Ileum (tissue), 1 donor: ENCODE results near the genes MYBPC1, PMCH and ASCL1.

DNA sequence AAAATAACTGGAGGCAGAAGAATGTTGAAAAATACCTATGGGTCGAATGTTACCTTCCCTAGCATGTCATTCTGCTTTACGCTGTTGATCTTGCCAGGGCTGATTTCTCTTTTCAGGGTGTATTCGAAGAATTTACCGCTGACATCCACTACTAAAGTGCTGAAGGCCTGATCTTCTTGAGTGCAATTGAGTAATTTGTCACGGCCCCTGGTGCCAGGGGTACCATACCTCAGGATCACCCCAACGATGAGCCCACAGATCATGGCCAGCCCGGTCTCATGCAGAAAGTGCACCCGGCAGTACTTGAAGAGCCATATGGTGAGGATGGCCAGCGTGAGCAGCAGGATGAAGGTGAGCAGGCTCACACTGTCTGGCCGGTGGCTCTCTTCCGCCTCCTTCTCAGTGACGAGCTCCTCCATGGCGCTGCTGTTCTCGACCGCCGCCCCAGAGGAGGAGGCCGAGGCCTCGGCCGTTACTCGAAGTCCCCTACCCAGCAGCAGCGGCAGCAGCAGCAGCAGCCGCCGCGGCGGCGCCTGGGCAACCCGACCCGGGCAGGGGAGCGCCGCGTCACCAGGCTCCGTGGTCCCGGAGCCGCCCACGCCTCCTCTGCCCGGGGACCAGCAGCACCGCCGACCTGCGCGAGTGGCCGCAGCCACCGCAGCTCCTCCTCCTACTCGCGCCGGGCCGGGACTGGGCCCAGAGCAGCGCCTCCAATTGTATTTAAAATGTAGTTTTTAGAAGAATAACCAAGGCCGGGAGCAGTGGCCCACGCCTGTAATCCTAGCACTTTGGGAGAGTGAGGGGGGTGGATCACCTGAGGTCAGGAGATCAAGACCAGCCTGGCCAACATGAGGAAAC, 58.6 kb upstream of the TMPO start:
- PRO-cap = unidirectional peak, minus-strand start at position 650 of the sequence

DNA sequence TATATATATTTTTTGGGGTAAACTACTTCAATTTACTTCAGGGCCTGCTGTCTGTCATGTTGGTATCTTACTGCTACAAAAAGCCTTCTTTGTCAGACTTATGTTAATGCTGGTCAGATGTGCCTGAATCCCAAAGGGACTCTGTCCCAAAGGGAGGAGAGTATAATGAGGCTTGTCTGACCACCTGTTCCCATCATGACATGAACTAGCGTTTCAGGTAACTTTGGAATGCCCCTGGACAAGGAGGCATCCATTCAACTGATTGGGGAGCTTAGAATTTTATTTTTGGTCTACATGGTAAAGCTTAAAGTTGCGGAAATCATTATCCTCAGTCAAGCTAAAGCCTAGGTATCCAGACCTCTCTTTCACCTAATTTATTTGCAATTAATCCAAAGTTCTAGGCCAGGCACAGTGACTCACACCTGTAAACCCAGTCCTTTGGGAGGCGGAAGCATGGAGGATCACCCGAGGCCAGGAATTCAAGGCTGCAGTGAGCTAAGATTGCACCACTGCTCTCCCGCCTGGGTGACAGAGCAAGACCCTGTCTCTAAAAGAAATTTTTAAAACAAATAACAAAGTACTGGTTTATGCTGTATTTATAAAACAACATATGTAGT, 25.0 kb upstream of the TMPO start:
- PRO-cap = unidirectional peak, plus-strand start at position 443 of the sequence

GRCh38 chr12:98503745-98504603, 11.4 kb upstream of the TMPO start:
- PRO-cap = bidirectional peak, plus-strand start at chr12:98504006, minus-strand start at chr12:98503830; bidirectional peak, plus-strand start at chr12:98504291, minus-strand start at chr12:98504211

DNA sequence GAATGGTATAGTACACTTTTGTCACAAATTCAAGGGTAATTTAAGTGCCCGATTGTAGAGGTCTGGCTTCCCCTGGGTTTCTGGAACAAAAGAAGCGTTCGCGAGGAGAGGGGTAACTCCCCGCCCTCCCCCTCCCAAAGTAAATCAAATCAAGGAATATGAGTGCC, 526 bp upstream of the TMPO start:
- PRO-cap = no peak

DNA sequence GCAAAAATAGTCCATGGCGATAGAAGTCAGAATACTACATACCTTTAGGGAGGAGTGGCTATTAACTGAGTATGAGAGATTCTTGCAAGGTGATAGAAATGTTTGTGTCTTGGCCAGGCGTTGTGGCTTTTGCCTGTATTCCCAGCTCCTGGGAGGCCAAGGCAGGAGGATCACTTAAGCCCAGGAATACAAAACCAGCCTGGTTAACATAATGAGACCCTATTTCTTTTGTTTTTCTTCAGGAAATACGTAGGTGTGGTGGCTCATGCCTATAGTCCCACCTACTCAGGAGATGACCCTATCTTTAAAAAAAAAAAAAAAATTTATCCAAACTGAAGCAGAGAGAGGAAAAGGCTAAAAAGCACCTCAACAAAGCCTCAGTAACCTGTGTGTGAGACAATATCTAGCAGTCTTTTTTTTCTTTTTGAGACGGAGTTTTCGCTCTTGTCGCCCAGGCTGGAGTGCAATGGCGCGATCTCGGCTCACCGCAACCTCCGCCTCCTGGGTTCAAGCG, 38.1 kb downstream of the TMPO start:
- PRO-cap = no peak

GRCh38 chr12:98578801-98579379, 14.6 kb upstream of the SLC25A3 start:
- PRO-cap = bidirectional peak, plus-strand start at chr12:98579098, minus-strand start at chr12:98579017

DNA sequence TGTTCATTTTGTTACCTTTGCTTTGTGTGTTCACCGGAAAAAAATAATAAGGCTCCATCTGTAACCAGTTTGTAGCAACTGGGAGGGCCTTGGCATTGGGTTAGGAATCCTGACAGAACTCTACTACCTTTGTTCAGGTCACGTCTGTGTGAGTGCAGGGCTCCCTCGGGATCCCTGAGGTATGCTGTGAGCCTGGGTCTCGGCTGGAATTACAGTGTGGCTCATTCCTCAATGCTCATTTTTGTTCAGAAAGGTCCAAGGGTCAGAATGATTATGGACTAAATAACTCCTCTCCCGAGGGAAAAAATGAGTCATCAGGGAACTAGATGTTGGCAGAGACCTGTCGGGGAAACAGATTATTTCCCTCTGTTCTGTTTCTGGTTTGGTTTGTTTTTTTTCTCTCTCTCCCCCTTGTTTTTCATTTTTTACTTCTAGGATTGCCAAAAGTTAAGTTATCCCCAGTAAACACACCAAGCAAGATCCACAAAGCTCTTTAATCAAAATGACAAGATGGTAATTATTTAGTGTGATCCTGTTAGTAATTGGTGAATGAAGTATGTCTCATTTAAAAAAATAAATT, 157.9 kb downstream of the SLC5A8 start:
- PRO-cap = unidirectional peak, minus-strand start at position 216 of the sequence

DNA sequence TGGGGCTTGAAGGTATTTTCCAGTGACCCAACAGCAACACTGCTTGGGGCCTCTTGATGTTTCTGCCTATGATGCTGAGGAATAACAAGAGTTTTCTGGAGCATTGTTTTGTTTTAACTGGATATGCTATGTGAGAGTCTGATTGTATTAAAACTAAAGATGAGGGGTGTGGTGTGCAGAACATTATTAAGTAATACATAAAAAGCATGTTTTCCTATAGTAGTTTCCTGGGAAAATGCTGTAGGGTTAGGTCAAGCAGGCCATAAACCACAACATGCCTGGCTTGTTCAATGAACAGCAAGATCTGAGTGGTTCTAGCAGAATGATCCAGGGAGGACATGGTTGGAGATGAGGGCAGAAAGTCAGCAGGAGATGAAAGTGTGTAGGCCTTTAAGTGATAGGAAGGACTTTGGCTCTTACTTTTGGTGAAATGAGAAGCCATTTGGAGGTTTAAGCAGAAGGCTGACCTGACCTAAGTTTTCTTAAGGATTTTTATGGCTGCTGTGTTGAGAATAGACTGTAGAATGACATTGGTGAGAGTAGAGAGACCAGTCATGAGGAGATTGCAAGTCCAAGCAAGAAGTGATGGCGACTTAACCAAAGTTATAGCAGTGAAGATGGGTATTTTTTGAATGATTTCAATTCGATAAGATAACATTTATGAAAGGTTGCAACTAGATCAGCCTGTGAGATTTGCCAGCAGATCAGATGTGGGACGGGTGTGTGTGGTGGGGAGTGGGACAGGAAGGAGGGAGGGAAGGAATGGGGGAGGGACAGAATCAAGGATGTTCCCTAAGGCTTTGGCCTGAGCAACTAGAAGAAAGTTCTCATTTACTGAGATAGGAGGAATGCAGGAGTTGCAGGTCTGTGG, 33.3 kb downstream of the UTP20 start:
- PRO-cap = no peak

GRCh38 chr12:101594462-101595128, at the start of gene MYBPC1:
Gene MYBPC1 (plus strand): TSS chr12:101594971.
- PRO-cap = no peak

GRCh38 chr12:101697237-101697547, 248 bp upstream of the CHPT1 start:
- PRO-cap = bidirectional peak, plus-strand start at chr12:101697672, minus-strand start at chr12:101697461

DNA sequence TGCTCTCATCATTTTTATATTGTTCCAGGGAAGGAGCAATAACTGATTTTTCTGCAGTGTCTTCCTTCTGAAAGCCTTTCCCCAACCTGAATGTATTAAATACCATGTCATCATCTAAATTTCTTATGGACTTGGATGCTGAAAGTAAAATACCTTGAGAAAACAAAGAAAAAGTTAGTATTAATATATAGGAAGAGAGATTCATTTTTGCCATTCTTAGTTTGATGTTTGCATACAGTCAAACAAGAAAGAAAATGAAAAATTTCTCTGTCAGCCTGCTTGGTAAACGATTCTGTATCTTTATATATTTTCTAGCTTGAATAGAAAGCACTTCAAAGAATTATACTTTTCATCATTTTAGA, at the start of gene PMCH:
PMCH (minus strand) TSS at position 277 of the 362 bp plus-strand sequence.
- PRO-cap = no peak

DNA sequence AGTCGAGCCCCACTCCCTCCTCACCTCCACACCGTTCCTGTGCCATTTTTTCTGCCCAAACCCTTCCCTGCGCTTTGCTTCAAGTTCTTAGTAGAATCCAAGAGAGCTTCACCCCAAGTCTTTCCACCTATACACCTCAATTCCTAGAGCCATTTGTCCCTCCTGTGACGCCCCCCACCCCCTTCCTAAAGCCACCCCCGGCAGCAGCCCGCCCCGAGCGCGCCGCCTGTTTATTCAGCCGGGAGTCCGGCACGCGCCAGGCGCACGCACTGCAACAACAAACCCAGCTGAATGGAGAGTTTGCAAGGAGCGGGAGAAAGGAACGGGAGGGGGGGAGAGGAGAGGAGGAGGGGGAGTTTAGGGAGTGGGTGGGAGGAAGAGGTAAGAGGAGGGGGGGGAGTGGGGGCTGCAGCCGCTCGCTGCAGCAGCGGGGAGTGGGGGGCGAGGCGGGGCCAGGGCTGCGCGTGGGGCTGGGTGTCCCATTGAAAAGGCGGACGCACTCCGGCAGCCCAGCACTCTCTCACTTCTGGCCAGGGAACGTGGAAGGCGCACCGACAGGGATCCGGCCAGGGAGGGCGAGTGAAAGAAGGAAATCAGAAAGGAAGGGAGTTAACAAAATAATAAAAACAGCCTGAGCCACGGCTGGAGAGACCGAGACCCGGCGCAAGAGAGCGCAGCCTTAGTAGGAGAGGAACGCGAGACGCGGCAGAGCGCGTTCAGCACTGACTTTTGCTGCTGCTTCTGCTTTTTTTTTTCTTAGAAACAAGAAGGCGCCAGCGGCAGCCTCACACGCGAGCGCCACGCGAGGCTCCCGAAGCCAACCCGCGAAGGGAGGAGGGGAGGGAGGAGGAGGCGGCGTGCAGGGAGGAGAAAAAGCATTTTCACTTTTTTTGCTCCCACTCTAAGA, at the start of gene ASCL1:
ASCL1 (plus strand) TSS at position 512 of the 907 bp plus-strand sequence.
- PRO-cap = no peak

DNA sequence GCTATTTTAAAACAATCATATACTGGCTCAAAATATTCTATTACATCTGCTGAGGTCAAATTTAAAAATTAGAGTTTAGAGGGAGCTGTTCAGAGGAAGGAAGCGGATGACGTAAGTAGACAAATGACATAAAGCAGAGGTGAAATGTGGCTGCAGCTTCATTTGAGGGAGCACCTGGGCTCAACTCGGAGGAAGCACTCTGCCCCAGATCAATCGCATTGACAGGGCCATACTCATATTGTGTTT, 226.7 kb downstream of the C12orf42 start:
- PRO-cap = no peak

DNA sequence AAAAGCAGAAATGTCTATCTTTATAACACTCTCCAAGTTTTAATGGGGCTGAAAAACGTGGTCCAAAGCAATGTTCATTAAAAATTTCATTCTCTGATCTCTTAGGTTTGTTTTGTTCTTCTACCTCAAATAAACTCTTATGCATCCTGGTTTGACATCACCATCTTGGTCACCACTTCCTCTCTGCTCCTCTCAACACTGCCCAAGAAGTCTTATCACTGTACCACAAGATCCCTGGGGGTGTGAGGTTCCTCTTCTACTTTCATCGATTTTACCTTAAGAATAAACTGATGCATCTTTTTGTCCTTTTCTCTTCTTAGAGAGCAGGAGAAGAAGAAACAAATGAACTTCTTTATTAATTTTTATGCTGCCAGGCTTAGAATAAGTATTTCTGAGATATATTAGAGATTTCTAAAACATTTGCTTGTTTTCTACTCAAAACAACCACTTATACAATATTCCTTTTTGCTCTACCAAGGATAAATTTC, 40.3 kb downstream of the C12orf42 start:
- PRO-cap = no peak

- PRO-cap = no peak
Measured at GRCh38 chr12:103645126-103645711, 58.1 kb downstream of the STAB2 start.

GRCh38 chr12:103852466-103853150, 11.6 kb upstream of the NT5DC3 start:
- PRO-cap = no peak

DNA sequence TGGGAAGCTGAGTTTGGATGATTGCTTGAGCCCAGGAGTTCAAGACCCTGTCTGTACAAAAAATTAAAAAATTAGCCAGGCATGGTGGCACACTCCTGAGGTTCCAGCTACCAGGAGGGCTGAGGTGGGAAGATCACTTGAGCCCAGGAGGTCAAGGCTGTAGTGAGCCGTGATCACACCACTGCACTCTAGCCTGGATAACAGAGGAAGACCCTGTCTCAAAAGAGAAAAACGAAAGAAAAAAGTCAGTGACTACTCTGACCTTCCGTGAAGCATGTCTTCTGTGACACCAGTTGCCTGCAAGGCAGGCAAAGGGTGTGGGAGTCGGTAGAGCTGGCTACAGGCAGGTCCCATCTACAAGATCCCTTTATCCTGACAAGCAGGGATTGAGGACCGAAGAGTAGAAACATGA, 28.8 kb upstream of the HSP90B1 start:
- PRO-cap = no peak

DNA sequence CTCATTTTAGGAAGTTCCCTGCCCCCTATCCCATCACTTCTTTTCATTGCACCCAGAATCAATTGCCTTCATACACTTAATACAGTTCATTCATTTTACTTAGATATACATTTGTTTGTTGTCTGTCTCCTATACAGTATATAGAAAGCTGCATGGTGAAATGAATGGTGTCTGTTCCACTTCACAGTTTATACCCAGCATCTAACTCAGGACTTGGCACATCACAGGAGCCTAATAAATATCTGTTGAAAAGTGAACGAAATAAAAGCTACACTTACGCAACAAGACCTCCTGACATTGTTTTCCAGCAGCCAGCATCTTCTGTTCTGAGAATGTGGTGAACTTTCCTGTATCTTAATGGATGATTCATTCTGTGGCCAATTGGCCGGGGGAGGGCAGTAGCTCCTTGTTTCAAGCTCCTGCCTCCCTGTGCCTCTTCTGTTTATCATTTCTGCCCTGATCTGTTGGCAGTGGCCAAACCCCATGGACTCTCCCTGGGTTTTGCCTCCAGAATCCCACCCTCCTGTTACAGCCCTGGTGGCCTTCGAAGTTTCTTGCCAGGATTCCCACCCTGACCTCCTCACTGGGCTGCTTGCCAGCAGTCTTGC, 38.1 kb upstream of the TXNRD1 start:
- PRO-cap = no peak

GRCh38 chr12:104285784-104286458, 17.6 kb upstream of the EID3 start:
- PRO-cap = no peak

GRCh38 chr12:104299673-104300659, 3.6 kb upstream of the EID3 start:
- PRO-cap = no peak